Temporal lobe (tissue), 2 donors: Measurements from ENCODE around the gene PRM3.

GRCh38 chr16:10827516-10827958, 8.9 kb upstream of the TVP23A start:
- RAMPAGE, long total RNA: no peak

- RAMPAGE, long total RNA: no peak
Measured at GRCh38 chr16:10827959-10828541, 9.5 kb upstream of the TVP23A start.

DNA sequence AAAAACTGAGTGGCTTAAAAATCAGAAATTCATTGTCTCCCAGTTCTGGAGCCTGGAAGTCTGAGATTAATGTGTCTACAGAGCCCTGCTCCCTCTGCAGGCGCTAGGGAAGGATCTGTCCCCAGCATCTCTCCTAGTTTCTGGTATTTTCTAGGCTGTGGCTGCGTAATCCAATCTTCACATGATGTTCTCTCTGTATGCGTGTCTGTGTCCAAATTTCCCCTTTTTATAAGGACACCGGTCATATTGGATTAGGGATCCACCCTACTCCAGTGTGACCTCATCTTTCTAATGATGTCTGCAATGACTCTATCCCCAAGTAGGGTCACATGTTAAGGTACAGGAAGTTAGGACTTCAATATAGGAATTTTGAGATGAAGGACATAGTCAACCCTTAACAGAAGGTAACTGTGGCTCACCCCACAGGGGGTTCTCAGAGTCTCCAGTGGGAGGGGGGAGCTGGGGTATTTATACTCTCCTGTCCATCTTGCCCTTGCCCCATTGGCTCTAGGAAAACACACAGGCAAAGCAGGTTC, 13.7 kb upstream of the TVP23A start:
- RAMPAGE, long total RNA: no peak

- RAMPAGE, long total RNA: no peak
Measured at GRCh38 chr16:10879138-10879729, 2.2 kb downstream of the CIITA start.

DNA sequence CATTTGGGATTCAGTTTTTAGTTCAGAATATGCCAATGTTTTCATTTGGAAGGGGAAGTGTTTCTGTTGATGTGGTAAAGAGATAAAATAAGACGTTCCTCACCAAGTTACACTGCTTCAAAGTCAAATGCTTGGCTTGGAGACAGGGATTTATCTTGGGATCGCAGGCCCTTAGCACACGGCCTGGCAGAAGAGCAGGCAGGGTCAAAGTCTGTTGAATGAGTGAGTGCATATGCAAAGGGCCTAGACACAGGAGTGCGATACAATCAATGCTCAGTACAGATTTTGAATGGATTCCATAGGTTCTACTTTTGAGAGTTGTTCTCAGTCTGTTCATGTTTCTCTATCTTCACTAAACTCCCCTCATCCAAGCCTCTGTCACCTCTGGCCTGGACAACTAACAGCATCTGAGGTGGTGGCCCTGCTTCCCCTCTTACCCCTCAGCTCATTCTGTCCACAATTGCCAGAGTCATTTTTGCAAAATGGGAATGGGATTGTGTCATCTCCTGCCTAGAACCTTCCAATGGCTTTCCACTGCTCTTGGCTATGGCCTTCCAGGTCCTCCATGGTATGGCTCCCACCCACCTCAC, 3.3 kb downstream of the DEXI start:
- RAMPAGE, long total RNA: no peak

DNA sequence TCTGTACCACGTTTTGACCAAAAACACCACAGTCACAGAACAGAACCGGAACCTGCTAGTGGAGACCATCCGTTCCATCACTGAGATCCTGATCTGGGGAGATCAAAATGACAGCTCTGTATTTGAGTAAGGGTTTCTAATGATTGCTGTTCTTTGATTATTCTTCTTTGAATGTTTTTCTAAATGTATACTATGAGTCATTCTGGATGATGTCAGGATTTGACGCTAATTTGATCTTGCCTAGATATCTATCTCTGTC, 13.3 kb downstream of the CLEC16A start:
- RAMPAGE, long total RNA: no peak

DNA sequence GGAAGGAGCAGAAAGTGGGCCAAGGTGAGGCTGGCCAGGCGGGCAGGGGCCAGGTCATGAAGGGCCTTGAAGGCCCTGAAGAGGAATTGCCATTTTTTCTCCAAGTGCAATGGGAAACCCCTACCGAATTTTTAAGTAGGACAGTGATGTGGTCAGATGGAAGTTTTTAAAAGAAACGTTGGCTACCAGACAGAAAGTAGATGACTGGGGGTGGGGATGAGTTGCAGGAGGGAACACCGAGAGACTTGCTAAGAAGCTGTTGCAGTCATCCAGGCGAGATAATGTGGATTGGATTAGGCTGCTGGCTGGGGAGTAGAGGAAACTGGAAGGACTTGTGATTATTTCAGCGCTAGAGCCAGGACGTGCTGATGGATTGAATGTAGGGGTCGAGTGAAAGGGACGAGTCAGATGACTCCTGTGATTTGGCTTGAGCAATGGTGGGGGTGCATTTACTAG, 88.4 kb downstream of the CLEC16A start:
- RAMPAGE, long total RNA: no peak

- RAMPAGE, long total RNA: no peak
Measured at GRCh38 chr16:11179940-11180902, 75.8 kb downstream of the SOCS1 start.

DNA sequence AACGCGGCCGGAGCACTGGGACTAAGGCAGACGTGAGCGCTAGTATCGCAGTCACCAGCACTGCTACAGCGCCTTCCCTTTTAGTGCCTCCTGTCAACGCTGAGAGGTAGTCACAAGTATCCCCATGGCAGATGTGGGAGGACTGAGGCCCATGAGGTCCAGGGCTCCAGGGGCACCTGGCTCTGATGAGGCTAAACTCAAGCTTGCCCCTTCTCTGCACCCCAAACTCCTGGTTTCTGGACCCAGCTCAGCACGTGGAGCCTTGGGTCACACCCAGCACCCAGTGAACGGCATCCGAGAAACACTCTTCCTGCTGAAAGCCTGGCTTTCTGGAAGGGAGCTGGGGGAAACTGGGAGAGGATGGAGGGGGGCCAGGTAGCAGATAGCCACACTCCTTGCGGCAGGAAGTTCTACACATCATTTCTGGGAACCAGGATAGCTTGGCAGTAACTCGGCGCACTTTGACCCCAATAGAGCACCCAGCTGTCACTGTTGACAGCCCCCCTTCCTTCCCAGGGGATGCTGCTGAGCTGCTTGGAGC, 50.5 kb downstream of the SOCS1 start:
- RAMPAGE, long total RNA: no peak

DNA sequence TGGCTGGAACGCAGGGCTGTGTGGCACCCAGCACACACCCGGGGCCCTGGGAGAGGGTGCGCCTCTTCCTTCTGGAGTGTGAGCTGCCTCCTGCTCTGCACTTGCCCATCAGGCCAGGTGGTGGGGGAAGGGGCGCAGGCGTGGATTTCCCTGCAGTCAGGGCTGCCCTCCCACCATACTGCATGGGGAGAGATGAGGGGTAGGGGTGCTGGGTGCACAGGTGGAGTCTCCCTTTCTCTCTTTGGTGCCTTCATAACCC, 42.5 kb downstream of the SOCS1 start:
- RAMPAGE, long total RNA: no peak

- RAMPAGE, long total RNA: no peak
Measured at GRCh38 chr16:11234623-11235213, 21.3 kb downstream of the SOCS1 start.

DNA sequence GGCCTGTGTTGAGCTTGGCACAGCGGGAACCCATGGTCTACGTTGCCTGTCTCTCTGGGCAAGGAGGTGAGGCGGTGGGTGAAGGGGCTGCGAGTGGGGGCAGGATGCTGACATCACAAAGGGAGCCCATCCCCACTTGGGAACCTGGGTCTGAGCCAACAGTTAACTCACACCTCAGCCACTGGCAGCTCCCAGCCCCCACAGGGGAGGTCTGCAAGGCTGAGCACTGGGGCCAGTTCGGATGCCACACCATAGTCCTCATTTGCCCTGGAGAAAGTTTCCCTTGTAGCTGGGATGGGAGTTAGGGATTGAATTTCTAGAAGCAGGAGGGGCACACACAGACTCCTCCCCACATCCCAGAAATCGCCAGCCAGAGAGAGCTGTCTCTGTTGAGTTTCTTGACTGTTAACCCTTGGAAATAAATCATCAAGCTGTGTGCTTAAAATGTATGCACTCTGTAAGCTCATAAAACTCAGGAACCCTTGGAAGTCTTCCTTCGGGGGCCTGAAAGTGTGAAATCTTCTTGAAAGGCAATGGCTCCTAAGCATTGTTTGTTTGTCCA, at the start of gene PRM3:
TSS of gene PRM3 (minus strand) at position 68 of the 562 bp plus-strand sequence.
- RAMPAGE, long total RNA: no peak

GRCh38 chr16:11357563-11358144, 12.4 kb downstream of the RMI2 start:
- RAMPAGE, long total RNA: no peak

DNA sequence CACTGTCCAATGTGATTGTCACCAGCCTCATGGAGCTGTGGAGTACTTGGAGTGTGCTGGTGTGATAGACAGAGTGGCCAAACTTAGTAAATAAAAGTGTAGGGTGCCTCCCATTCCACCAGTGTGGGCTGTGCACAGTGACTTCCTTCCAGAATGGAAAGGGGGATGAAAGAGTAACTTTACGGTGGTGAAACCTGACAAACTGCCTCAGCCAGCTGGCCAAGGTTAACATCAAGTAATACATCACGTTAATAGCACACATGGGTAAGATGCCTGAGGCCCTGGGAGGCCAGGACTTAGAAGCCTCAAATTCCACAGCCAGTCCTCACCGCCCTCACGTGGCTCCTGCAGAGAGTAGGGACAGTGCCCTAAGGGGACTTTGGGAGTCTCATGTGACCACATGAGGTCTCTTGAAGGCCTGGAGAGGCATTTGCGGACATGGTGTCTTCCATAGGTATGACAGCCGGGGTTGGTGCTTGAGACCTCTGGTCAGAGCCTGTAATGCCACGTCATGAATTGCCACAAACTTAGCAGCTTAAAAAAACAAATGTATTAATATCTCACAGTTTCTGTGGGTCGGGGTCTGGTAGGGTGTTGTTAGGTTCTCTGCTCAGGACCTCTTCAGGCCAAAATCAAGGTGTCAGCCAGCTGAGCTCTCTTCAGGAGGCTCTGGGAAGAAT, 14.2 kb downstream of the RMI2 start:
- RAMPAGE, long total RNA: no peak

- RAMPAGE, long total RNA: no peak
Measured at GRCh38 chr16:11371620-11372239, 26.5 kb downstream of the RMI2 start.

DNA sequence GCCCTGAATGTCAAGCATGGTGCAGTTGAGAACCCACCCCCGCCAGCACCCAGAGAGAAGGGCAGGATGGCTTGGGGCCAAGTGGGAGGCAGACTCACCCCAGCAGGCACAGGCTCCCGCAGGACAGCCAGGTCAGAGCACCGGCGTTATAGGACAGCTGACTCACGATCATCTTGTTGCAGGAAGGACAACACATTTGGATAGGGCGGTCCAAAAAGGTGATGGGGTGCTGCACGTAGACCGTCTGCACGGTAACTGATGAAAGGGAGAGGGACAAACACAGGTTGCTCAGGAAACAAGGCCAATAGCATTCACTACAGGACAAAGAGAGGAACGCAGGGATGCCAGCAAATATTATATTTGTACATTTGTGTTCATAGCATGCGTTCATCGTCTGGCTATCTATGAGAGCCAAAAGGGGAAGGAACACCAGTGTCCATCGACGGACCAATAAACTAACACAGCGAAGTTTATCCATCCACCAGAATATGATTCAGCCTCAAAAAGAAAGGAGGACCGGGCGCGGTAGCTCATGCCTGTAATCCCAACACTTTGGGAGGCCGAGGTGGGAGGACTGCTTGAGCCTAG, 26.5 kb upstream of the ENSG00000188897 start:
- RAMPAGE, long total RNA: no peak

DNA sequence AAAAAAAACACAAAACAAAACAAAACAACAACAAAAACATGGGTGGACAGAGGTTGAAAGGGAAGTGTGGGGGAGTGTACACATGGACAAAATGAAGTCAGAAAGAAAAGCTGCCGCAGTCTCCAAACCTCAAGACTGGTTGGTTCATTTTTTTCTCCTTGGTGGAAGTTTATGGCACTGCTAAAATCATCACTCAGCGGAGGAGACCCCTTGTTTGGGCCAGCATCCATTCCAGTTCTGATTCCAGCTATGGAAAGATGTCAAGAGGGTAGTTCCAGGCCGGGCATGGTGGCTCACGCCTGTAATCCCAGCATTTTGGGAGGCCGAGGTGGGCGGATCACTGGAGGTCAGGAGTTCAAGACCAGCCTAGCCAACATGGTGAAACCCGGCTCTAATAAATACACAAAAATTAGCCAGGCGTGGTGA, 19.3 kb downstream of the LITAF start:
- RAMPAGE, long total RNA: no peak

DNA sequence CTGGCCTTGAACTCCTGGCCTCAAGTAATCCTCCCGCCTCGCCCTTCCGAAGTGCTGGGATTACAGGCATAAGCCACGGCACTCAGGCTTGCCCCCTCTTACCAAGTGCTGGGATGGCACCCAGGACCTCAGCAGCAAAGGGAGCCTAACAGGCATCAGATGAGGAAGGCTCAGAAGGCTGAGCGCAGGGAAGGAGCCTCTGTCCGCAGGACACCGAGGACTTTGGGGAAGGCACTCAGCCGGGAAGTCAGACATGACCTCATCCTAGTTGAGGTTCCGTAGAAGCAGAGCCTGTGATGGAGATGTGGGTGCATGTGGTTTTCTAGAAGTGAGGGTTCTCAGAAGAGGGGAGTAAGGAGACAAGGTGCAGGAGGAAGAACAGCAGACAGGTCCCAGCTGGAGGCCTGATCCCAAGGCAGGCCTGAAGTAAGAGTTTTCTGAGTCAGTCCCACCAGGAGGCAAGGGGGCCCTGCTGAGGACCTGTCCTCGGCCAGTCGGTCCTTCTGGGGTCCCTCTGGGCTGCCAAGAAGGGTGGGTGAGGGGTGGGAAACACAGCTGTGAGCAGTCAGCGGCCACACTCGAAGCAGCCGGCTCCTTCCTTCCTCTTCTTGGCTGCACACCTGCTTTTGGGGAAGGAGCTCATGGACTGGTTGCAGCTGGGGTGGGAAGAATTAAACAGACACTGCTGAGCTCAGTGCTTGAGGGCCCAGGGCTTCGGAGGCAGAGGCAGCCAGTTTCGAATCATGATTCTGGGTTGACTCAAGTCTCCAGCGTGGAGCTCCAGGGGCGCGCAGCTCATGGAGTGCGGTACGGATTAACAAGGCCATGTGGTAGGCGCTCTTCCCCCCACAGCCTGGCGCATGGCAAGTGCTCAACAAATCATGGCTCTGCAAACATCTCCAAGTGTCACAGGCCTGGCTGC, 39.0 kb upstream of the SNN start:
- RAMPAGE, long total RNA: no peak

DNA sequence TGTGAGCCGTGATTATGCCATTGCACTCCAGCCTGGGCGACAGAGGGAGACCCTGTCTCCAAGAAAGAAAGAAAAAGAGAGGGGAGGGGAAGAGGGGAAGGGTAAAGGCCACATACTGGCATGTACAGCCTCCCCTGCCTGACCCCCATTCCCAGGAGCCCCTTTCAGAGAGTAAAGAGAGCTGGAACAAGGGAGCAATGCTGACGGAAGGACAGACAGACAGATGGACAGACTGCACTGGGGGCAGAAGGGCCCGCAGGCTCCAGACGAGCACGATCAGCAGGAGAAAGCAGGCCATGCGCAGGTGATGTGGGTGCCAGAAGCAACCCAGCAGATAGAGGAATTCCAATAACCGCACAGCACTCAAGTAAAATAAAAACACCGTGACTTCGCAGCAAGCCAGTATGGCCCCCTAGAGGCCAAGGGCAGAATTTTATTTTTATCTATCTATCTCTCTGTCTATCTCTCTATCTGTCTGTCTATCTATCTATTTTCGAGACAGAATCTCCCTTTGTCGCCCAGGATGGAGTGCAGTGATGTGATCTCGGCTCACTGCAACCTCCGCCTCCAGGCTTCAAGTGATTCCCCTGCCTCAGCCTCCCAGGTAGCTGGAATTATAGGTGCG, 27.0 kb upstream of the SNN start:
- RAMPAGE, long total RNA: no peak

- RAMPAGE, long total RNA: no peak
Measured at GRCh38 chr16:11677103-11677463, 8.8 kb downstream of the SNN start.